Myometrial cell (primary cell): ENCODE measurements around the gene CBR4.

DNA sequence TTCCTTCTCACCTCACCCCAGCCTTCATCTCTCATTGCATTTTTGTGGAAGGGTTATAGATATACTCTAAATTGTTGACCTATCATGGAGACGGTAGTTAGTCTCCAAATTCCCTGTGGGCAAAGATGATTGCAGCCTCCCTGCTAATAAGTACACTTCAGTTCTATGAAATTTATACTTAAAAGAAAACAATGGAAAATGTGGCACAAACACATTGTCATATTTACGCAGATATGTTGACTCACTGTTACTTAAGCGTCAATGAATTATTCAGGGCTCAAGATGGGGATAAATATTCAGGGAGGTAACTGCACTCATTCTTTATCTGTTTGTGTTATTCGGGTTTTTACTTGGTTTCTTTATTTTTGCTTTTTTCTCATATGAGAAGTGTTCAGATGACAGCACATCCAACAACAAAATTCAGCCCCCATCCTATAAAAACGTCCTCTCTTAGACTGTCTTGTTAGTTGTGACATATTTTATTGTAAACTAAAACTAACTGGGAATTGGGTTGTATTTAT, 44.1 kb downstream of the PALLD start:
- RAMPAGE, long total RNA, result no peak

GRCh38 chr4:168604406-168604926, 107.6 kb downstream of the PALLD start:
- RAMPAGE, long total RNA, result no peak

GRCh38 chr4:168662408-168663014, 165.7 kb downstream of the PALLD start:
- RAMPAGE, long total RNA, result no peak

- RAMPAGE, long total RNA, result no peak
These were observed 170.4 kb downstream of the CBR4 start for GRCh38 chr4:168839614-168840125.

DNA sequence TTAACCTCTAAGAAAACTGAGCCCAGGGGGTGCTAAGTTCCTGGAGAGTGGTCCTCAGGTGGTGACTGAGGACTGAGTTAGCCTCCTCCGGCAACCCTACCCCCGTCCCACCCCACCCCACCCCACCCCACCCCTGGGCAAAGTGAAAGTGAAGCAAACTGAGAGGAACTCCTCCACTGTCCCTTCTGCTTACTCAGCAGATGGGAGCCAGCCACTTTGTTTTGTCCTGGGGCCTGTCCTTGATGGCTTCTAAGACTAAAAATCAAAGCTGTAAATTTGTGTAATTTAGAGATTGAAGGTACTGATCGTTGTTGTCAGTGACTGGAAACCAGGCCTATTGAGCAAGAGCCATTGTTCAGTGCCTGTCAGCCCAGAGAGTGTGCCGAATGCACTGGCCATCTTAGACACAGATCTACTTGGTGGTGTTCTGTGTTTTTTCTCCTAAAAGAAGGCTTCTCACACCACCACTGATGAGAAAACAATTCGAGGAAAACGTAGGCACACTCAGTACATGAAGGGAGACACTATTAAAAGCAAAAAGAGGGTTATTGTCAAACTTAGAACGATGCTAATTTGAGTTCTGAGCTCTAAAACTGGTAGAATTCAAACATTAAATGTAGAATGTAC, 161.9 kb downstream of the CBR4 start:
- RAMPAGE, long total RNA, result no peak

DNA sequence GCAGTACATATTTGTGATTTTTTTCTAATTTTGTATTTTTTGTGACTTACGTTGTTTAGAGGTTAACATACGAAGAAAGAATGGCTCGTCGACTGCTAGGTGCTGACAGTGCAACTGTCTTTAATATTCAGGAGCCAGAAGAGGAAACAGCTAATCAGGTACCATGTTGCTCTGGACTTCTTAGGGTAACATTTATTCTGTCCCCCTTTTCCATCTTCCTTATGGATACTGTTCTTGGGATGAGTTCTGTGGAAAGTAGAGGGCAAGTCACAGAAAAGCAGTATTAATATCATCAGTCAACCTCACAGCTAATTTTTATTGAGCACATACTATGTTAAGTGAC, 115.6 kb downstream of the CBR4 start:
- RAMPAGE, long total RNA, result no peak

- RAMPAGE, long total RNA, result no peak
These were observed 106.5 kb downstream of the CBR4 start for GRCh38 chr4:168903528-168903991.

- RAMPAGE, long total RNA, result start-site peak on the minus strand at chr4:169010245-169010260, 47 and 256 reads in 2 replicates
These were observed at the start of gene CBR4 for GRCh38 chr4:169009213-169010314. CBR4 (minus strand) TSS chr4:169010255.

DNA sequence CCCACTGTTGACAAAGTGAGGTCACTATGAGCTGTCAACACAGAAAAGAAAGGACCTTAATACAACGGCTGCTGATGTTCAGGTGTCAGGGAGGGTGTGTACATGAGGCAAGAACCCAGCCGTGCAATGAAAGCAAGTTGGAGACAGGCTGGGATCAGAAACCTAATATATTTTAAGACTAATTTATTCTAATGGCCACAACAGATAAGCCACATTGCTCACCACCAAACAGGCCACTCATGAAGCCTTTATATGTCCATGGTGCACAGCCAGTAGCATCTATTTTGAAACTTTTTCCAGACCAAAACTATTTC, 36.9 kb upstream of the SH3RF1 start:
- RAMPAGE, long total RNA, result no peak

GRCh38 chr4:169561266-169562445, 50.7 kb downstream of the NEK1 start:
- RAMPAGE, long total RNA, result no peak

GRCh38 chr4:169619367-169620288, 750 bp upstream of the CLCN3 start:
- RAMPAGE, long total RNA, result no peak

GRCh38 chr4:169975192-169975471, 51.1 kb downstream of the MFAP3L start:
- RAMPAGE, long total RNA, result no peak

GRCh38 chr4:171197257-171197569, 616.0 kb upstream of the GALNTL6 start:
- RAMPAGE, long total RNA, result no peak

DNA sequence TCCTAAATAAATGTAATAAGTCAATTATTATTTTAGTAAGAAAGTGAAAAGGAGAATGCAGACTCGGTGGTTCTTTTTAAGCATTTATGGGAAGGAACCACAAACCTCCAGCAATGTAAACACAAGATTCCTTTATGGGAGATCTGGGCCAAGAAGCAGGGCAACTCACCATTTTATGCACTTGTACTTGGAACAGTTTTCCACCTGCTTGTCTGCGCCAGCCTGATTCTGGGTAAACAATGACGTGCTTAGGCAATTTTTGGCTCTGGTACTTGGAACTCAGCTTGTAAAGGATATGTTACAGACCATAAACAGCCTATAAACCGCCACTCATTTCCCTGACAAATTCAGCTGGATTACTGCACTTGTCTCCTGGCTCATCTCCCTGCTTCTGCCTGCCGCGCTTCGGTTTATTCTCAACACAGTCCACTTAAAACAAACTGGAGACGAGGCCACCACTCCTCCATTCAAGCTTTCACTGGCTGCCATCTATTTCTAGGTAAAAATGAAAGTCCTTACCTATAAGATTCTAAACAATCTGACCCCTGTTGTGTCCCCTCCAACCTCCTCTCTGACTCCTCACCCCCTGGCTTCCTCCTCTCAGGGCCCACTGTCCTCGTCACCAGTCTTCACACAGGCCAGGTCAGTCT, 206.0 kb upstream of the GALNT7 start:
- RAMPAGE, long total RNA, result no peak

DNA sequence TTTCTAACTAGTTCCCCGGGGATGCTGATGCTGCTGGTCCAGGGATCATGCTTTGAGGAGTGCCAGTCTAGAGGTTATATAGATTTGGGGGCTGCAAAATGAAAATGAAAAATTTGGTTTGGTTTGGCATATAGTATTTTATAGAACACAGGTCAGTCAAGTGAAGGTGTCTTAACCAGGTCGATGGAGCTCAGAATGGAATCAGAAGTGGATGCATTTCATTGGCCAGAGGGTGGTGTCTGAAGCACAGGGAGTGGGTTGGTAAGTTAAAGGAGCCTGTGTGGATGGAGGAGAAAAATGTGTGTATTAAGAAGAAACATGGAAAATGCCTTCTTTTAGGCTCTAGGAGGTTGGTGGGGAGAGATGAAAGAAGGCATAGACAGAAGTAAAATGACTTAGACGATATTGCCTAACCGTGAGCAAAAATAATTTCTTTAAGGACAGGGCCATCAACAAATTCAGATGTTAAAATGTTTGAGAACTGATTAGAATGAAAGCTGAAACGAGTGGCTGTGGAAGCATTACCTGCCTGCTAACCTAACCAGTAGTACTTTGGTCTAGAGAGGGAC, 8.7 kb downstream of the GALNT7 start:
- RAMPAGE, long total RNA, result no peak

DNA sequence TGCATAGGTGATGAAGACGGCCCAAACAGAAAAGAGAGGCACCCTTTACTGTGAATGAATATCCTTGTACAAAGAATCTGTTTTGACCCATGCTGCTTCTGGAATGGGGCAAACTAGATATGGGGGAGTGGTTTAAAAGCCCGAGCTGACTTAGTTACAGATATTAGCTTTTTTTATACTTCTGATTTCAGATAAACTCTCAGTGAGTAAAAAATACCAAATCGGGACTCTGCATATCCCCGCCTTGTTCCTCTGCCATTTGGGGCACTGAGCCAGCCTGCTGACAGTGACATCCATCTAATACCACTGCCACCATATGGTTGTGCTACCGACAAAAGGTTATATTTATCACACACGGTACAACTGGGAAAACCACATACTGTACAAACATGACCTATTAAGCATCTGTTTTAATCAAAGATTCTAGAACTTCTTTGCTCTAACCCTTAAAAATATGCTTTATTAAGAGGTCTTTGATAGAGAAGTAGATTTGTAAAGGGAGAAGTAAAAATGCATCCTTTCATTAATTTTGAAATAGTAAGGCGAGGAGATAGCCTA, 78.7 kb downstream of the GALNT7 start:
- RAMPAGE, long total RNA, result no peak

GRCh38 chr4:173318753-173318952, 15.5 kb downstream of the HMGB2 start:
- RAMPAGE, long total RNA, result no peak

DNA sequence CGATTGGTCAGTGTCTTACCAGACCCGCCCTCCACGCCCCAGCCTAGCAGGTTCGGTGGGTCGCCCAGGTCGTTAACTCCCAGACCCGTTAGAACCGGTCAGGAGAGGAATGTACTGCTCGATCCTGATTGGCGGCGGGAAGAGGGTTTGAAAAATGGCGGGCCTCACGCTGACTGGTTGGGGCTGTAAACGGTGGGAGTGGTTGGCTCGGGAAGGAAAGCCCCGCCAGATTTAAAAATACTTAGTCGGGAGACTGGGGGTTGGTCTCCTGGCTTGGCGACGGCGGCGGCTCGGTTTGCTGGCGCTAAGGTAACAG, 313 bp upstream of the HMGB2 start:
- RAMPAGE, long total RNA, result no peak

- RAMPAGE, long total RNA, result no peak
These were observed 893 bp upstream of the HMGB2 start for GRCh38 chr4:173334829-173335673.

DNA sequence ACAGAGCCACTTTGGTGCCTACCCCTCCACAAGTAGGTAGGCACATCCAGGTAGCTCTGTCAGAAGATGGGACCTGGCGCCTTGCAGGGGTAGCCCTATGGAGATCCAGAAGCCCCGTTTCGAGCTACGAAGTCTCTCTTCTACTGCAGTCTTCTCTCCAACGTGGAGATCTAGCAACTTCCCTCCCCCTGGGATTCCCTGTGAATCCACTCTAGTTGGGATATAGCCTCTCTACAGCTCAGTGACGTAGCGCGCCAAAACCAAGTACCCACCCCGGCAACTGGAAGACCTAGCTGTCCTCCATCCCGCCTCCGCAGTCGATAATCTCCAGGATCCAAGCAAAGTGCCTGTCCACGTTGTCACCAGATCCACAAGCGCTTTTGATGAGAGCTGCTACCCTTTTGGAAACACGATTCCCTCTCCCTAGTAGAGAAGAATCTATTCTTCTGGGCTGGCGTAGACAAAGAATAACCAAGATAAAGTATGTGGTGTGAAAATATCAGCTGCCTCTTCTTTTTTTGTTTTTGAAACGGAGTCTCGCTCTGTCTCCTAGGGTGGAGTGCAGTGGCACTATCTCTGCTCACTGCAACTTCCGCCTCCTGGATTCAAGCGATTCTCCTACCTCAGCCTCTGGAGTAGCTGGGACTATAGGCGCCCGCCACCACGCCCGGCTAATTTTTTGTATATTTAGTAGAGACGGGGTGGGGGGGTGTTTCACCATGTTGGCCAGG, 19.4 kb downstream of the HAND2 start:
- RAMPAGE, long total RNA, result no peak